SUDHL5 (cell line): ENCODE measurements around the gene FLT1.

DNA sequence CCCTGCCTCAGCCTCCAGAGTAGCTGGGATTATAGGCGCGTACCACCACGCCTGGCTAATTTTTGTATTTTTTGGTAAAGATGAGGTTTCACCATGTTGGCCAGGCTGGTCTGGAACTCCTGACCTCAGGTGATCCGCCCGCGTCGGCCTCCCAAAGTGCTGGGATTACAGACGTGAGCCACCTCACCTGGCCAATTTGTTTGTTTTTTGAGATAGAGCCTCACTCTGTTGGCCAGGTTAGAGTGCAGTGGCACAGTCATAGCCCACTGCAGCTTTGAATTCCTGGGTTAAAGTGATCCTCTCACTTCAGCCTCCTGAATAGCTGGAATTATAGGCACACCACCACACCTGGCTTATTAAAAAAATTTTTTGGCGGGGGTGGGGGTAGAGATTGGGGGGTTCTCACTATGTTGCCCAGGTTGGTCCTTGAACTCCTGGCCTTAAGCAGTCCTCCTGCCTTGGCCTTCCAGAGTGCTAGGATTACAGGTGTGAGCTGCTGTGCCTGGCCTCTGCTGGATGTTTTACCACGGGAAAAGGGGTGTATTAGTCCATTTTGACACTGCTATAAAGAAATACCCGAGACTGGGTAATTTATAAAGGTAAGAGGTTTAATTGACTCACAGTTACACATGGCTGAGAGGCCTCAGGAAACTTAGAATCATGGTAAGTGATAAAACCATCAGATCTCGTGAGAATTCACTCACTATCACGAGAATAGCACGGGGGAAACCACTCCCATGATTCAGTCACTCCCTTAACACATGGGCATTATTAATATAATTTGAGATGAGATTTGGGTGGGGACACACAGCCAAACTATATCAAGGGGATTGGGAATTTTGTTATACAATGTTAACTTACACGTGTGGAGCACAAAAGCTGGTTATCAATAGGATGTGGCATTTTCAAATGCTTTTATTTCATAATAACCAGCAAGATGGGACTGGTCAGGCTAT lies 52.0 kb downstream of the PAN3 start:
- PRO-cap, result no peak

DNA sequence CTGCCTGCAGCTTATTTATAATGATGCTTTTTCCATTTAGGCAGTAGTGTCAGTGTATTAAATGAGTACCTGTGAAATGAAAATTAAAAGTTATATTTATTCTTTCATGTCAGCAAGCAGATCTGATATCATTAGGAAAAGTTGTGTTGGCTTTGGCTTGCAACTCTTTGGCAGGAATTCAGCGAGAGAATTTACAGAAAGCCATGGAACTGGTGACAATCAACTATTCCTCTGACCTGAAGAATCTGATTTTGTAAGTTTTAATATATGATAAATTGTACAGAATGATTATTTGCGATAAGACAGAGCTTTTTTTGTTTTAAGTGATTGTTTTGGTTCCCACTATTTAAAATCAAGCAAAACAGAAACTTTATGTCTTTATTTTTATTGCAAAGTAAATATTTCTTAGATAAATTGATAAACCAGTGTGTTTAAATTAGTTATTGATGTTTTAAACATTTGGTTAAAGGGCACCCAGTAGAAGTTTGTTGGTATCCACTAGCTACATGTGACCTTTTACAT lies 138.8 kb downstream of the PAN3 start:
- PRO-cap, result no peak

DNA sequence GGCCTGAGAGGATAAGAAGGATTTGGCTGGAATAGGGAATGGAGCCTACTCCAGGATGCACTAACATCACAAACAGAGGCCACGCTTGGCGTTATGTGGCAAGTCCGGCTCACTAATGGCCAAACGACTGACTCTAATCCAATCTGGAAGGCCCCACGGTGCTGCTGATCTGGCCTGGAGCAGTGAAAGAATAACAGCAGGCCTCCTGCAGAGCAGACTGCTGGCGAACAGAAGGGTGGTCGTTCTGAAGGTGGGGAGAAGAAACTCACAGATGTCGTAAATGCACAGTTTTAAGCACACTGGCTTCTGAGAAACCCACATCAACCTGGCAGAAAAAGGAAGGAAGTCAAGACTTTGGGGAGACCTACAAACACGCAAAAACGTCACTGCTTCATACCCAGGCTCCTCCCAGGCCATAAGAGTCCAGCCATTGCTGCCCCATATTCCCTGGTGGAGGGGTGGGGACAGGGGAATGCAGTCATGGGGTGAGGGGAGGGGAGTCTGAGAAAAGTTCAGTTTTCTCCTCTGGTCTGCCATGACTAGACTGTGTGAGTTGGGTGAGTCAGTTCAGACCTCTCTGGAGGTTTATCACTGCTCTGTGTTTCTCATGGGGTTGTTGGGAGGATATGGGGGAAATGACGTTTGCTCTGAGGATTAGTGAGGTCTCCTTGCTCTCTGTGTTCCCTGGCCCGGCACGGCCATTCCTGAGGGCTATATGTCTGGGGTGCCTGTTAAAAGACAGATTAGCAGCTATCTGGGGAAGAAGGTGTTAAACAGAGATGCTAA lies 139.1 kb downstream of the FLT1 start:
- PRO-cap, result no peak

GRCh38 chr13:28494684-28495723 lies at the start of gene FLT1:
Gene FLT1 (minus strand): TSS chr13:28495128.
- PRO-cap, result no peak

DNA sequence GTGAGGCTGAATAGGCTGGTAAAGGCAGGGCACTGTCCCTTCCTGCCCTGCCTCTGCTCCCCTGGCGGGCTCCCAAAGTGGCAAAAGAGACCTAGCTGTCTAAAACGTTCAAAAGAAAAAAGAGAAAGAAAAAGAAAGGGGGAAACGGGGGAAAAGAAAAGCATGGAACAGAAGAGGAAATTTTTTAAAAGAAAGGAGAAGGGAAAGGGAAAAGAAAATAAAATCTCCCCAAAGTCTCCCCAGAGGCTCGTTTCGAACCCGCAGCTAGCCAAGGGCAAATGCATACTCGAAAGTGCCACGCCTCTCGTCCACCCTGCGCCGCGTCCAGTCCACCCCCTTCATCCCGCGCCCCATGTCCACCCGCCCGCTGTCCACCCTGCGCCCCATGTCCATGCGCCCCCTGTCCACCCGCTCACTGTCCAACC lies 37.0 kb upstream of the FLT1 start:
- PRO-cap, result no peak

GRCh38 chr13:28574615-28575547 lies 80.0 kb upstream of the FLT1 start:
- PRO-cap, result no peak

- PRO-cap, result no peak
Measured at GRCh38 chr13:28719953-28720388, 1.2 kb upstream of the SLC46A3 start.

DNA sequence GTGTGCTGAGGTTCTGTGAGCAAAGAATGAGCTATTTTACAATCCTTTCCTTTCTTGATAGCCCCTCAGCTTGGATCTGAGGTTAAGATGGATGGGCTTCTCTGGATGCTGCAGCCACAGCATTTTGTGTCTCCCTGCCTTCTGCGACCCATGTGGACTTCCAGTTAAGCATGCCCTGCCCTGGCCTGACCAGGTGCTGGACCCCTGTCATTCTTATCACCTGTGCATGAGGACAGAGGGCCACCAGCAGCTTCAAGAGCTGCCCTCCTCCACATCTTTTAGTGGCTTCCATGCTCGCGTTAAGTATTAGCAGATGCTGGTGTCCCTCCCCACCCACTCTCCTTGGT lies 297.0 kb downstream of the MTUS2 start:
- PRO-cap, result no peak

- PRO-cap, result no peak
Measured at GRCh38 chr13:29435081-29435390, 160.5 kb downstream of the SLC7A1 start.

GRCh38 chr13:29437114-29437530 lies 158.4 kb downstream of the SLC7A1 start:
- PRO-cap, result no peak

DNA sequence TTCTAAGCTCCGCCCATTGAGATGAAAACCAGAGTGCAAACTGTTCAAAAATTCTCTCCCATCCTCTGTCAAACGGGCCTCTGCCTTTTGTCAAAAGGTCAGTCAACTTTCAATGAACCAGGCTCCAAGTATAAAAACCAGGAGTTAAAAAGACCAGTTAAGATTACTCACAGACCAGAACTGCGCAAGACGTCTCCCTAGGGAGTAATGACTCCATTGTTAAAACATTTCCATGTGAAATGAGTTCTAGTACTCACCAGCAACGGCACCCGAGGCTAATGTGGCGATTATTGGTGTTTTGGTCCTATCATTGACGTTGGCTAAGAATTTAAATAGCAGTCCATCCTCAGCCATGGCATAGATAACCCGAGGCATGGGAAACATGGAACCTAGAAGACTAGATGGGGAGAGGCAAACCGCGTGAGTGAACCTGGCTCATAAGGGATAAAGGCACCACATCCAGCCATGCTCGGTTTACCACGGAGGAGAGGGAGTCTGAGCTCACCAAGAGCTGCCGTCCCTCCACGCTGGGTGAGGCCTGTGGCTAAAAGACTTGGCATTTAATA lies 73.3 kb downstream of the SLC7A1 start:
- PRO-cap, result no peak

- PRO-cap, result bidirectional peak, plus-strand start at chr13:29594743, minus-strand start at chr13:29594559; bidirectional peak, plus-strand start at chr13:29595185, minus-strand start at chr13:29595141
Measured at GRCh38 chr13:29594155-29595302, 959 bp downstream of the SLC7A1 start.

- PRO-cap, result no peak
Measured at GRCh38 chr13:30114003-30115389, 192.9 kb downstream of the KATNAL1 start.

GRCh38 chr13:30364760-30365309 lies 57.5 kb upstream of the UBE2L5 start:
- PRO-cap, result no peak

DNA sequence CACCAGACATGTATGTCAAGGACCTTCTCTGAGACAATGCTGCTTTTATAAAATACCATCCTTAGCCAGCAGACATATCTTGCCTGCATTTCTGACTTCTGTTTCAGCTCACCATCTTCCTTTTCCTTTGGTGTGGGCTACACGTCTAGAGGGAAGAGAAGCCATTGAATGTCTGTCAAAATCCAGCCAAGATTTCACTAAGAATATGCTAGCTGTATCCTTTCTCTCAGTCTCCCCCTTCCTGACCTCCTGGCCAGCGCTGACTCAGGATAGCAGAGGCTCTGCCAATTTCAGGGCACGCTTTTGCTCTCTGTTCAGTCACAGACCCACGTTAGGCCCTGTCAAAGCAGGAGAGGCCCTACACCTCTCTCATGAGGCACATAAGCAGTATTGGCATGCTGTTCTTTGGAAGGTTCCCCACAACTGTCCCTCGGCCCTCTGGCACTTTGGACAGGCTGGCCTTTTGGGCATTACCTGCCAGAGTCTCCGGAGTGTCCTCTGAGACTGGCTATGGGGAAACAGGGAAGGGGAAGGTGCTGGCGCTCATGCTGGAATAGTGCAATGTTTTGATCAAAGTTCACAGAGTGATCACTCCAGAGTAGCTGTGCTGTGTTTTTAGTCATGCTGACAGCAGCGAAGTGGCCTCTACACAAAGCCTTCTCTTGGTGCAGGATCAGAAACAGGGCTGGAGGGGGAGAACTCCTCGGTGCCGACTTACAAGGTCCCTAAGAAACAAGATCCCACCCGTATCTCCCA lies 23.7 kb upstream of the UBE2L5 start:
- PRO-cap, result no peak

DNA sequence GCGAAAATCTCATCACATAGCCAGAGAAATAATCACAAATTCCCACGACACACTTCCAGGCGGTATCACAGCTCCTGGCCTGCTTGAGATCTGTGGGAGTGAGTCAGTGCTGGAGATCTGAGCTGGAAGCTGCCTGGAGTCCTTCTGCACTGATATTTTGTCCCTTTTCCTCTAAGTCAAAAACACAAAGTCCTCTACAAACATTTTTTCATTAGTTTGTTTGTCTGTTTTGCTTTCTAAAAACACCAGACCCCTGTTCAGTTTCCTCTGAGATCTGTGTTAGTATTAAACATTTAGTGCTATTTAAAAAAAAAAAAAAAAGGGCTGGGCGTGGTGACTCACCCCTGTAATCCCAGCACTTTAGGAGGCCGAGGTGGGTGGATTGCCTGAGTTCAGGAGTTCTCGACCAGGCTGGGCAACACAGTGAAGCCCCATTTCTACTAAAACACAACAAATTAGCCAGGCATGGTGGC lies 12.3 kb upstream of the UBE2L5 start:
- PRO-cap, result no peak

- PRO-cap, result no peak
Measured at GRCh38 chr13:30441227-30441721, 19.0 kb downstream of the UBE2L5 start.

- PRO-cap, result no peak
Measured at GRCh38 chr13:30516874-30517366, 51.2 kb upstream of the HMGB1 start.

DNA sequence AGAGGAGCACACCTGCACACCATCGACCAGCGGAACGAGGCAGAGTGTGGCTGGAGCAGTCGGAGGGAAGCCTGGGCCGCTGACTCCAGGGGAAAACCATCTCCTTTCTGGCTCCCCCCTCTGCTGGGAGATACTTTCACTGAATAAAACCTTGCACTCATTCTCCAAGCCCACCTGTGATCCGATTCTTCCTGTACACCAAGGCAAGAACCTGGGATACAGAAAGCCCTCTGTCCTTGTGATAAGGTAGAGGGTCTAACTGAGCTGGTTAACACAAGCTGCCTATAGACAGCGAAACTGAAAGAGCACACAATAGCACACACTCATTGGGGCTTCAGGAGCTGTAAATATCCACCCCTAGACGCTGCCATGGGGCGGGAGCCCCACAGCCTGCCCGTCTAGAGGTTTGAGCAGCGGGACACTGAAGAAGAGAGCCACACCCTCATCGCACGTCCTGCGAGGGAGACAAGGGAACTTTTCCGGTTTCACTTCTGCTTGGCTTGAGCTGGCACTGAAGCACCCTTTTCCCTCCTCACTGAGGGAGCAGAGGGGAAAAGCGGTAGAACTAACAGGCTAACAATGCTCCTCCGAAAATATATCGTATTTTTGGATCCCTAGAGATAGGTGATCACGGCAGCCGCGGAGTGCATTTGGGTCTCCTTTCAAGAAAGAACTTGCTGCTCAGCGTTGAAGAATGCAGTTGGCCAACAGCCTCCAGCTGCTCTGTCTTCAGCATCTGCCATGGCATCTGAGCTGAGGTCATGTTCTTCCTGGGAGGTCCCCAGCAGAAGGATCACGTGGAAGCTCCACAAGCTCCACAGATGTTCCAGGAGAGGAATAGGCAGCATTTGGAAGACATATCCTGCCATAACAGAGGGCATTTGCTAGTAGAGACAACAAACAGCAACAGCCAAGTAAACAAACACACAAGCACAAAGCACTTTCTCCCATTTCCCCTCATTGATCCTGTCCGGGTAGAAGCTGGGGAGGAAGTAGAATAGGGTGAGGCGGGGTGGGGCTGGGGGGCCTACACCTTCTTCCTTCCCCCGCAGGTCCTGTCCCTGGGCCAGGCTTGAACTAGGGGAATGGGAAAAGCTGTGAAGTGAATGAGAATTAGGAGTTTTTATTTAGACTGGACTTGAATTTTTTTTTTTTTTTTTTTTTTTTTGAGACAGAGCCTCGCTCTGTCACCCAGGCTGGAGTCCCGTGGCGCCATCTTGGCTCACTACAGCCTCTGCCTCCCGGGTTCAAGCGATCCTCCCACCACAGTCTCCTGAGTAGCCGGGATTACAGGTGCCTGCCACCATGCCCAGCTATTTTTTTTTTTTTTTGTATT lies 44.9 kb upstream of the ALOX5AP start:
- PRO-cap, result no peak

DNA sequence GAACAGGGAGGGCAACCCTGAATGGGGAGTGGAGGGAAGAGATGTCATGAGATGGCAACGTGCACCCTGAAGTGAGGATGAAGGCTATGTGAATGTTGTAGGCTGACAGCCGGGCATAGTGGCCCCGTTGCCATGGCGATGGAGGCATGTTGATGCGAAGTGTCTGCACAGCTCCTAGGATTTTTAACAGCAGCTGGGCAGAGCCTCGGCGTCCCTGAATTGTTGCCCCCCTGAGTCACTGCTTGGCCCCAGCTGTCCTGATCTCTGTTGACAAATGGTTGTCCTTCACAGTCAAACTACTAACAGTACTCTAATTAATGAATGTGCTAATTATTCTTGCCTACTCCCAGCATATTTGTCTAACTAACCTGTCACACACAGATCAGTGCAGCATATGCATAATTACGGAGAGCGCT lies 4.7 kb upstream of the ALOX5AP start:
- PRO-cap, result no peak